ENCODE measurements around a stretch of chr6.

DNA sequence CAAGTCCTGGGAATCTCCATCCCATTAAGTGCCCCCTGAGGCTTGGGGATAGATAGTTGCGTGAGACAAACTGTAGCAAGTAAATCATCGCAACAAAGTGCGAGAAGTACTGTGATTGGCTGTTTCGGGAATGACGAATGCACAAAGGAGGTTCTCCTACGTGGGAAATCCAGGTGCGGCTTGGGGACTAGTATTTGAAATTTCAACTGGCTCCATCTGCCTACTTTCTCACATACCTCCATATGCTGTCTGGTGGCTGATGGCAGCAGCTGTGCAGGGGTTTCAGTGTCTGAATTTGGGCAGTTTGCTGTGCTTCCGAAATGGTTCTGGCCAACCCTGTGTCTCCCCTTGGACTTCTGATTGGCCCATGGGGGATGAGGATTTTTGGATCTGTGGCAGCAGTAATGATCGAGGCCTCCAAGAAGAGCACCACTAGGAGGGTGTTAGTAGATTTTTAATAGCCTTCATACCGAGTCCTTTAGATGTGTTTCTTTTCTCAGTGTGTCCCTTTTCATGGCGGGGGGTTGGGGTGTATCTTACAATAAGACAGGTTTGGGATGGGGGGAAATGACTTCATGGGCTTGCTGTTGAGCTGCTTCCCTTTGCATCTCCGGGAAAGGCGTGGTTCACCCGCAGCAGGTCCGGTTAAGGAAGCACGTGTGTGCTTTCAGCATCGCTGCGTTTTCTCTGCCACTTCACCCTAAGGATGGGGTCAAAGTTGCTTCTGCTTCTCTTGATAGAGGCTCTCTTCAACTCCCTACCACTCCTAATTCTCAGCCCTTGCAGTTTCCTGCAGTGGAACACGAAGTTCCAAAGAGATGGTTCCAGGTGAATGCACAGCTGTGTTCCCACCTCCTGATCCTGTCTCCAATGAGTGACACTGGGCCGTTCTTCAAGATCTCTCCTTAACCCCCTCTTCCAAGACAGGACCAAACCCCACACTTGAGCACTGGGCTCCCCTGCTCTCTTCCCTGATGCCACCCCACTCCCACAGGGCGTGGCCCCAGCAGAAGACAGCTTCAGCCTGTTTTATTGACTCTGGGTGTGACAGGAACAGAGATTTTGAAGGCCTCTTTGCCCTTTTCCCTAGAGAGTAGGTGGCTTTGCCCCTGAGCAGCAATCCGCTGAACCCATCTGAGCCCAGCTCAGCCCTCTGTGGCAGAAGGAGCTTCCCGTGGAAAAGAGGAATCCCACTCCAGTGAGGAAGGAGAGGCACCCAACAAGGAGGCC lies 85.0 kb downstream of the PLEKHG1 start:
- PRO-cap, result no peak

DNA sequence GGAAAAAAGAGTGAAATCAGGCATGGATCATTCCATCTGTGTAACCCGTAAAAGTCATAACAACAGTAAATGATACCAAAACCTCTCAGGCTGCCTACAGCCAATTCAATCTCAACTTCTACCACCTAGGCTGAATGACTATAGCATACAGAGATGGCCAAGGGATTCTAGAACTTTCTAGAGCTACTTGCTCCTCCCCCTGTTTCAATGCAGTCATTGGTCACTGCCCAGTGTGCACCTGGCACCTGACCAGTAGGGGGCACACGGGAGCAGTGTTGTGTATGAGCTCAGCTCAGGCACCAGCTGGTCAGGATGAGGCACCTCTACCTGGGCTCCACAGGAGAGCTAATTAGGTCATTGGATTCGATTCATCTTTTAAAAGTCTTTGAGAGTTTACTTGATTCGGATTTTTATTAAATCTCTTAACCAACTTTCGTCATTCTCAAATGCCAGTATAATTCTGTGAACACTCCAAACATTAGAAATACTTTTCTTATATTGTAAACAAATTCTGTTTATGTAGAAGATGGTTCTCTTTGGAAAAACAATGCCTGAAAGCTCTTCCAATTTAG lies 86.2 kb downstream of the PLEKHG1 start:
- PRO-cap, result no peak

GRCh38 chr6:151040739-151041679 lies 175.5 kb downstream of the MTHFD1L start:
- PRO-cap, result bidirectional peak, plus-strand start at chr6:151041379, minus-strand start at chr6:151040990

GRCh38 chr6:151240582-151241725 lies 1.2 kb downstream of the AKAP12 start:
- PRO-cap, result unidirectional peak, minus-strand start at chr6:151241435

- PRO-cap, result no peak
Measured at GRCh38 chr6:151254542-151255228, 14.9 kb downstream of the AKAP12 start.

GRCh38 chr6:151276322-151276798 lies 36.6 kb downstream of the AKAP12 start:
- PRO-cap, result no peak

DNA sequence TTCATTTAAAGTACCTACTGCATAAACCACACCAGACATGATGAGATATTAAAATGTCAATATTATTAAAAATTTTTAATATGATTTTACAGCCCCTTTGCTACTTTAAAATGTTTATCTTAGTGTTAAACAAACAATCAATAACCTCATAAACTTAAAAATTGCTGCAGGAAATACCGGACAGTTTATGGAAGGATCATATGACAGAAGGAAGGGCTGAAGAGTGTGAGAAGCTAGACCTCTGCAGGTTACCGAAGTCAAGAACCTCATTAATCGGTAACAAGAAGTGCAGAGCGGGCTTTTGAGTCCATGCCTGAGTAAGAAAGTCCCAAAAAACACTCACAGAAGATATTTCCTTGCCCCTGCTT lies 117.7 kb upstream of the ESR1 start:
- PRO-cap, result no peak

DNA sequence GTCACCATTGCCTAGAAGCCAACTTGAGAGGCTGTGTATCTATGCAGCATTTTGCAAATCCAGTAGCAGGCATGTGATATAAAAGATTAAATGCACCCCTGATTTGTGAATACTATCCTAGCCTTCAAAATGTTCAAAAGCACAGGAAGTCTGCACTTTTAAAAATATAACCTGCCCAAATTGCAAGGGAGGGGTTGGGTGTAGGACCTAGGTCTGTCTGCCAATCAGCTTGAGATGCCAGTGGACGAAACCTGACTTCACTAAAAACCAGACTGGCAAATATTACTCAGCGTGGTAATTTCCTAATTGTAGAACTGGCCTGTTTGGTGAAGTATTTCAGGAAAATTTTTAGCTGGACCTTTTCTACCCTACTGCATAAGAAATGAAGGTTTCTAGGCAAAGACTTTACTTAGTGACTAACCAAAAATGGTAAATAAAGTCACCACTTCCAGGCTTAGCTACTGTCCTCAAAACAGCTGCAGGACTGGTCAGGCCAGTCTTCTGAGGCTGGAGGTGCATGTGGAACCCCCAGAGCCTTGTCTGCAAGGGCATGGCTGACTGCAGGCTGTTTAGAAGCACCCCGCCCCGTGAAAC lies 104.5 kb upstream of the ESR1 start:
- PRO-cap, result no peak

- PRO-cap, result no peak
Measured at GRCh38 chr6:152284985-152285616, 352.1 kb downstream of the SYNE1 start.

DNA sequence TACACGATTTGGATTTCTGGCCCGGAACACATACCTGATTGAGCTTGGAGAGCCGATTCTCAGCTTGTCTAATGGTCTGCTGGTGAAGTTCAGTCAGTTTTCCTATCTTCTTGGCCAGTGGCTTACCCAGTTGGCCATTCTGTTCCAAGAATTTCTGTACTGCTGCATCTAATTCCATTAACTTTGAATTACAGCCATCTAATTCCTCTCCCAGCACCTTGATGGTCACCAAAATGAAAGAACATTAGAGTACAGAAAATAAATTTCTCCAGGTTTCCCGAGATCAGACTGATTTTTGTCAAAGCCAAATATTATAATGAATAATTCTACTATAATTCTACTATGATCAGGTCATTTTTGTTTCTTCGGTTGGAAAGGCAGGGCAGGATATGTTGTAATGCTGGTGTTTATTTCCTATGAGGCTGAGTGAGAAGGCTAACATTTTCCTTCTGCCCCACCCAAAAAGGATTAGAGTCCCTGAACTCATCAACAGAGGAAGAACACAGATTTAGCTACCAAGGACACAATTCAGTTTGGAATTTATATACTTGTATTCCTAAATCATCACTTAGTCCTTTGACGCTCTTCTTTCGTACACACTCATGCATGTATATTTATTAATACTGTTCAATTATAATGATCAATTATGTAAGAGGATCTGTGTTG lies 319.0 kb downstream of the SYNE1 start:
- PRO-cap, result unidirectional peak, plus-strand start at position 497 of the sequence

DNA sequence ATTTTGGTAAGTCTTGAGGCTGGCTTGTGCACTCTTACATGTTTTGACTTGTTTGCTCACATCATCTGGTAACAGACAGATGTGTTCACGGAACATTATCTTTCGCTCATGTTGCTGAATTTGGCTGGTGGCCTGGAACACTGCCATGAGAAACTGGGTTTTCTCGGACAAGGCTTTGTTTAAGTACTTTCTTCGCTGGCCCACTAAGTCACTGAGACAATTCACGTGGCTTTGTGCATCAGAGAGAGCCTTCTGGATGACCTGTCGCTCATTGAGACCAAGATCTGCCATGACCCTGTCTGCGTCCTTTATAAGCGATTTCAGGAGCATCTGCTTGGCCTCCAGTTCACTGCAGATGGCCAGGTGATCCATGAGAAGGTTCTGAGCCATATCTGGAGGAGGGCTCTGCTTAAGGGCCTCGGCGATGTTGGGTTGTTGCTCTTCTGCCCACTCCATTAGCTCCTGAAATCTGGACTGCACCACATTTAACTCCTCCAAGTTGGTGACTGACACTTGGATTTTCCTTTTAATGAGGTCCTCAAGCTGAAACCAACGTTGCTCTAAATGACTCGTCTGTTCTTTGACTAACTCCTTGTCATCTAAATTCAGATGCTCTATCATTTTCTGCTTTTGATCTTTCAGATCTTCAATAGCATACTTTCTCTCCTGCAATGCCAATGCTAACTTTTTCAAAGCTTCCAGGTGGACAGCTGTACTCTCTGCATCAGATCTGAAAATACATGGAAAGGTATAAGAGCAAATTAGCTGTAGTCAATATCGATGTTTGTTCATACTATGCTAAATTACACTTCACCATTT lies 305.8 kb downstream of the SYNE1 start:
- PRO-cap, result no peak

GRCh38 chr6:152380793-152382074 lies 255.9 kb downstream of the SYNE1 start:
- PRO-cap, result unidirectional peak, minus-strand start at chr6:152381282

DNA sequence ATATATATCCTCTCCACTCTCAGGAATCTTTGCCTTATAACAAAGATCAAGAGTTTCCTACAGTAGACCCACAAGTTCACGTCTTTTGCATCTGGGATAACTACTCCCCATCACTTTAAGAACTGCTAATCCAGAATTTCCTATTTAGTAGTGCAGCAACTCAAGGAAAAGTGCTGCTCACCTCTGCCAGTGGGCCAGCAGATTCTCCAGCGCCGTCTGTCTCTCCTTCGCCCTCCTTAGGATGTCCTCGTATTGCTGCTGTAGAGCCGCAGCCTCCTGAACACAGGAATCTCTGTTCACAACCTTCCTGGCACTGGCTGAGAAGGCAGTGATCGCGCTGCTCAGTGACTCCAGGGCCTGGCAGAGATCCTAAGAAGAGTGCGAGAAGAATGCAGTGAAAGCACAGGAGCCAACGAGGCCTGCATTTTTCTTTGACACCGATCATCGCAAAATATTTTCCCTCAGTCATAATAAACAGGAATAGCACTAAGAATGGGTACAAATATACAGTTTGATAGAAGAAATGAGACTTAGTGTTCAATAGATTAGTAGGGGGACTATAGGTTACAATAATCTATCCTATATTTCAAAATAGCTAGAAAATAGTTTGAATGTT lies 209.0 kb downstream of the SYNE1 start:
- PRO-cap, result no peak

DNA sequence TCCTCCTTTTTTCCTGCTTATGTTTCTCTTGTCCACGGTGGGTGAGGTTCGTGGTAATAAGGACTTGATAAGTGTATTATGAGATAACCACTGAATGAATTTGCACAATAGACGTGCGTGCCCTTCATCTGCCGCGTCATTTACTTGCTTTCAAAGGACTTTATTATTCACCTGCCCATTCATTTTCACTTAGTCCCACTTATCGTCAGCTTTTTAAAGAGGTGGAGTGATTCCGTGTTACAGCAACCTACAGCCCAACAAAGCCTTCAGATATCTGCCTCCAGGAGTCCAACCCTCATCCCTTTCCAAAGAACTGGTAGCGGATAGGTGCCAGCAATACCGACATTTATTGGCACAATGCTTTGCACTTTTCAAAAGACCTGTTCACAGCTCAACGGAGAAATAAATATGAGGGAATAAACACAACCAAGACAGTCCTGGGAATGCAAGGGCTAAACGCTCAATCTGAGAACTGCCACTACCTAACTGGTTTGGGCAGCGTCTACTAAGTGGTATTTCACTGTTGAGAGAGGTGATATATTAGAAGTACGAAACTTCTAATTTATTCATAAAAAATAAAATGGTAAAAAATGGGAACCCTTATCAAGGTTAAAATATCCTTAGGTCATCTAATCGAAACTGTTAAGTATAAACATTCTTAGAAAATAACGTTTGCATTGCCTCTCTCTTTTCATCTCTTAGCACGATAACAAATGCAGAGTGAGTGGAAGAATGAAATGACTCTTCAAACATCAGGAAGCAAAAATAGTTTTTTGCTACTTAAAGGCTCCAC lies 905 bp upstream of the MTRF1L start:
- PRO-cap, result no peak

DNA sequence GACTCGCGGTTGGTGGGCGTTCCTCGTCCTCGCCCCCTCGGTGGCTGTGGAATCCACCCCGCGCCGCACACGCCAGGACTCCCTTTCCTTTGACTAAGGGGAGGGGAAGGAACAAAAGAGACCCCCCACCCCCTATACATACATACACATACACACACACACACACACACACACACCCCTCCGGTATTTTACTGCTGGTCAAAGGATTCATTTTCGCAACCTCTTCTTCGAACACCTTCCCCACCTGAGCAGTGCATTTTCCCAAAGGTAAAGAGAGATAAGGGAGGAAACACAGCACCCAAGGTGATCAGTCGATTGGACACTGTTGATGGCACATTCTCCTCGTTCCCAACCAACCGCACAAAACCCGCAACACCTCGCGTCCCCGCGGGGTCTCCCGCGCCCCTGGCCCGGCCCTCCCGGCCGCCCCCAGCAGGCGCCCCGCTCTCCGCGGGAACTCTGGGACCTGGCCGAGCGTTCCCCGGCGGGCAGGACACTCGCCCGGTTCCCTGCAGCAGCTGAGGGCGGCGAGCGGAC lies 680 bp downstream of the RGS17 start:
- PRO-cap, result no peak

- PRO-cap, result no peak
Measured at GRCh38 chr6:153134324-153134634, 3.2 kb upstream of the RGS17 start.

DNA sequence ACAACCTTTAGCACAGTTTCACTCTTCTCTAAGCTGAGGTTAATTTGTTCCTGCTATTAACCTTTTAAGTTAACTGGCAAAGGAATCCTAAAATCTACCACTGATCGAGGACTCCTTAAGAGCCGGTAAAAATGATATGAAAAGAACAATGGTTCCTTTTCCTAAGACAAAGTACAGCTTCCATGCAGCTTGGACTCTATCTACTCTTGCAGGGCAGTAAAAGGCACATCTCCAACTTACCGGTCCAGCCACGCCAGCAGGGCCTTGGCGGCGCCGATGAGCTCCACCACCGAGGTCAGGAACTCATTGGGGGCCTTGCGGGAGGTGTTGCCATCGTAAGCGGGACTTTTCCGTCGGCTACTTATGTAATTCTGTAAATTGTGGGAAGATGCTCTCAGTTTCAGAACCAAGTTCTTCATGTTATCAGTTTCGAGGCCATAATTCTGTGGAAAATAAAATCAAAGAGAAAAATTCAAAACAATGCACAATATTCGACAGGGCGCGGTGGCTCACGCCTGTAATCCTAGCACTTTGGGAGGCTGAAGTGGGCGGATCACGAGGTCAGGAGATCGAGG lies 68.5 kb downstream of the CNKSR3 start:
- PRO-cap, result no peak

- PRO-cap, result no peak
Measured at GRCh38 chr6:154509716-154510485, 584 bp downstream of the CNKSR3 start.

DNA sequence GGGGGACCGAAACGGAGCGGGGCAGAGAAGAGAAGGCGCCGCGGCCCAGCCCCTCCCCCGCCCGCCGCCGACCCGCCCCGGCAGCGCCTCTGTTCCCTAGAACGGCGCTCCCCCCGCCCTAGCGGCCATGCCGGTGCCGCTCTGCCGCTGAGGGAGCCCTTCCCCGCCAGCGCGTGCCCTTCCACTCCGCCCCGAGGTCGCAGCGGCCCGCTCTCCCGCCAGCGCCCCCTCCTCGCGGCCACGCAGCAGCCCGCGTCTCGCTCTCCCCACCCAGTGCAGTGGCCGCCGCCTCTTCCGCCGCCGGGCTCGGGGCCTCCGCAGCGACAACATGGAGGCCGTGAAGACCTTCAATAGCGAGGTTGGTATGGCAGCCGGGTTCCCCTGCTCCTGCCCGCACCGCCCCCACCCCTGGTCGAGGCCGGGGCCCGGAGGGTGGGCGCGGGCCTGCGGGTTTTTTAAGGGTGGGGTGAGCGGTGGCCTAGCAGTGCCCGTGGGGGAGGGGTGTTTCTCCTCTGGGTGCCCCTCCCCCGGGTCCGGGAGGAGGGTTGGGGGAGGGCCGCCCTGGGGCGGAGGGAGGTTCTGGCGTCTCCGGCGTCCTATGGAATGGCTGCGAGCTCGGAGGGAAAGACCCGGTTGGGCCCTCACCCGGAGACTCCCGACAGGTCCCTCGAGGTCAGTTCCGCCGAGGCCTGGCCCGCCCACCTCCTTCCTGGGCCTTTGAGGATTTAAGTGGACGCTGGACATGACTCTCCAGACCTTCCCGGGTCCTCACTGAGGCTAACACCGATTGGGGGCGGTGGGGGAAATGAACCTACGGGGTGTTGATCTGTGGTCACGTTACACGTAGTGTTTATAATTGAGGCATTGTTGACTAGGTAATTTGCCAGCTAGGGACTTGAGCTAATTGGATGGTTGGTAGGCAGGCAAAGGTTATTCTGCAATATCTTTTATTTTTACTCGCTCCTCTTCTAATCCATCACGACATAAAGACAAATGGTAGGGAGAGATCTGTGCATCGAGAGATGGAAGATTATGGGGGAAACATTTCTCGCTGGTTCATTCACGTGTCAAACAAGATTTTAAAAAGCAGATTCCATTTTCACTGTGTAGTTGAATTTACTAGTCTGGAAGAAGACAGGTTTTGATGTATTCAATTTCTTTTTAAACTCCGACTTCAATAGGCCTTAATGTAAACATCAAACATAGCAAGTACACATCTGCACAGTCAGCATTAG lies 774 bp downstream of the SCAF8 start:
- PRO-cap, result unidirectional peak, minus-strand start at position 280 of the sequence; bidirectional peak, plus-strand start at position 753 of the sequence, minus-strand start at position 598 of the sequence

DNA sequence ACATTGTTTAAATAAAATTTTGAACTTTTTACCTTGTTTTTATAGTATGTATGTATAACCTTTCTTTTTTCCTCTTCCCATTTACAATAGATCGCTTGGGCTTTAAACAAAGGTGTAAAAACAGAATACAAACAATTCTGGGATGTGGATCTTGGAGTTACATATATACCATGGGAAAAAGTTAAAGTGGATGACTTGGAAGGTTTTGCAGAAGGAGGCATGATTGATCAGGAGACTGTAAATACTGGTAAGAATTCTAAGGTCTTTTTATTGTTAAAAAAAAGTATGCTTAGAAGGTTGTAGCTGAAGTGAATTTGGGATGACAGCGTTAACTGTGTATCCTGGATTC lies 86.8 kb downstream of the SCAF8 start:
- PRO-cap, result no peak

Measured in parotid gland (tissue), 1 donor.